Mesenchymal stem cell of the bone marrow (primary cell): ENCODE measurements around a stretch of chr7.

DNA sequence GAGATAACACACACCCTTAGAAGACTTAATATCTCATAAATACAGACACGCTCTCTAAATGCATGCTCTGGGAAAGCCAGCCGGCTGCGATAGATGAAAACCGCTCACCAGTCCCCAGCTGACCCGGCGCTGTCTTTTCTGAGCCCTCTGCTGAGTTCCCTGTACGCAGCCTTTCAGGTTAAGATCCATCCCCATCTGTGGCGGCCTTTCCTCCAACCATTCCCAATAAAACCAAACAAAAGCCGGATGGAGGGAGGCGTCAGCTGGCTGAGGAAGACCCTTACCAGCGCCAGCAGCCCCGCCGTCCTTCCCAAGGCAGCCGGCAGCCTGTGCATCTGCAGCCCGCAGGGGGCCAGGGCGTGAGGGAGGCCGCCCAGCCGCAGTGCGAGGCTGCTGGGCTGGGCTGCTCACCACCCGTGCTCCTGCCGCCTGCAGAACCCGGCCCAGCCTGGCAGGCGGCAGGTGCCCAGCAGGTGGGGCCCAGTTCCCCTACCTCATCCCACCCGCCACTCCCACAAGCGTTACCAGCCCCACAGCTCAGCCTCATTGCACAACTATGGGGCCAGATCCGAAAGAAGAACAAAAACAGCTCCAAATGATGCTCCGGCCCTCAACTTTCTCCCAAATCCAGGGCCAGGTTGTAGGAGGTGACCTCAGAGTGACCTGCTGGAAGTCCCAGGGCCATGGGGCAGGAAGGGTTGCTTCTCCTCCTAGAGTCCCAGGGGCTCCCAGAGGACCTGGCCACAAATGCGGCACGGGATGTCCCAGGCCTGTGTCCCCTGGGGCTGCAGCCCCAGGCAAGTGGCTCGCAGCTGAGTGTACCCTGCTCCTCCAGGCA lies 23.9 kb downstream of the PAPOLB start:
- CAGE, long polyA plus RNA, result no peak

DNA sequence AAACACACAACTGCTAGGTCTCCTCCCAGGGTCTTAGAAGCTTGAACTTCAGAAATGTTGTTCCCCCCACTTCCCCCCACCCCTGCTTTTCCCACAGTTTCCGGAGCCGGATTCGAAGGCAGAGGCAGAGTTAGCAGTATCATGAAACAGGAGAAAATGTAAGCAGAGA lies 1.8 kb downstream of the RADIL start:
- CAGE, long polyA plus RNA, result no peak

- CAGE, long polyA plus RNA, result no peak
Measured at GRCh38 chr7:4999820-5000504, 41.0 kb upstream of the MMD2 start.

DNA sequence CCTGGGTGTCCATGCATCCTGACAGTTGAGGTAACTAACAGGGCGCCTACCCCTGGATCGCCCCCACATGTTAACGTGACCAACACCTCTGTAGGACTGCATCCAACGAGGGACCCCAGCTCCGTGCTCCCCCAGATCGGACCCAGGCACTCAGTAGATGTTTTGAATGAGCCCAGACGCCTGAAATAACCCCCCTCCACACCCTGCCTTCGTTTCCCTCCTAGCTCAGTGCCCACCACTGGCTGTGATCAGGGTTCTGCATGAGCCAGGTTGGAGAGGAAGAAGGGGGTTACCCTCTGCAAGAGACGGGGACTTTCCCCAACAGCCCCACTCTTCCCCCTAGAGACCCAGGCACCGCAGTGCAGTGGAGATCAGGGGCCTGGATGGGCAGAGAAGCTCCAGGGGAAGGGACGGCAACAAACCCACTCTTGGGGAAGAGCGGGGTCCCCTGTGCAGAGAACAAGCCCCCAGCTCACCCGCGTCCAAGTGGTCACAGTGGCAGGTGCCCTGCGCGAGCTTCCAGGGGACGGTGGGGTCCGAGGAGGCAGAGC lies 46.2 kb upstream of the WIPI2 start:
- CAGE, long polyA plus RNA, result no peak

DNA sequence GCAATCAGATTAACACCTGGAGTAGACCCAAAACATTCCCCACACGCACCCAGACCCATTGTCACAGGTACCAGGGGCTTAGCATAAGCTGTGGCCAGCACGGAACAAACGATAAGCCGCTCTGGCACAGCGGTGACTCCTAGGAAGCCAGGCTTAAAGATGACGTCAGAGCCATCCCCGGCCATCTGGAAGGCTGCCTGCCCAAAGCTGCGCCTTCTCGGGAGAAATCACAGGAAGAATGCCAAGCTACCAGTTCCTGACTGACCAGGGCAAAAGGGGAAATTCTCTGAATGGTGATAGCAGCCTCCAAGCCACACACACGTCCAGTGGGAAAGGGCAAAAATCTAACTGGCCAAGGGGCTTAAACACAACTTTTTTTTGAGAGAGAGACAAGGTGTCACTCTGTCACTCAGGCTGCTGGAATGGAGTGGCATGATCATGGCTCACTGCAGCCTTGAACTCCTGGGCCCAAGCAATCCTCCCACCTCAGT lies 12.9 kb upstream of the WIPI2 start:
- CAGE, long polyA plus RNA, result no peak

GRCh38 chr7:5212433-5212972 lies 22.5 kb downstream of the WIPI2 start:
- CAGE, long polyA plus RNA, result no peak

DNA sequence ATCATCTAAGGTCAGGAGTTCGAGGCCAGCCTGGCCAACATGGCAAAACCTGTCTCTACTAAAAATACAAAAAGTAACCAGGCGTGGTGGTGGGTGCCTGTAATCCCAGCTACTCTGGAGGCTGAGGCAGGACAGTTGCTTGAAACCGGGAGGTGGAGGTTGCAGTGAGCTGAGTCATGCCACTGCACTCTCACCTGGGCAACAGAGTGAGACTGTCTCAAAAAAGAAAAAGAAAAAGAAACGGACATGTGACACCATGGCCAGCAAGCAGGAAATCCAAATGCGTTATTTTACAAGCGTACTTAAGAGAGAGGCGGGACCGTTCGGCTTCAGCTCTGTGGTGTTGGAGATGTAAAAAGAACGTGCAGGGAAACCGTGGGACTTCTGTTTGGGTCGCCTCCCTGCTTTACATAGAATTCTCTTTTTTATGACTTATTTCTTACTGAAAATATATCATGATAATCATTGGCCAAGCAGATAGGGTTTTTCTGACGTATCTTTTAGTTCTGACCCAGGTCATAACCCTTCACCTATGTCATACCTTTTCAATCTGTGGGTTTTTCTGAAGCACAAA lies 45.2 kb downstream of the WIPI2 start:
- CAGE, long polyA plus RNA, result no peak

- CAGE, long polyA plus RNA, result no peak
Measured at GRCh38 chr7:5326099-5326702, 43.5 kb downstream of the SLC29A4 start.

GRCh38 chr7:5328257-5328683 lies 45.5 kb downstream of the SLC29A4 start:
- CAGE, long polyA plus RNA, result no peak

DNA sequence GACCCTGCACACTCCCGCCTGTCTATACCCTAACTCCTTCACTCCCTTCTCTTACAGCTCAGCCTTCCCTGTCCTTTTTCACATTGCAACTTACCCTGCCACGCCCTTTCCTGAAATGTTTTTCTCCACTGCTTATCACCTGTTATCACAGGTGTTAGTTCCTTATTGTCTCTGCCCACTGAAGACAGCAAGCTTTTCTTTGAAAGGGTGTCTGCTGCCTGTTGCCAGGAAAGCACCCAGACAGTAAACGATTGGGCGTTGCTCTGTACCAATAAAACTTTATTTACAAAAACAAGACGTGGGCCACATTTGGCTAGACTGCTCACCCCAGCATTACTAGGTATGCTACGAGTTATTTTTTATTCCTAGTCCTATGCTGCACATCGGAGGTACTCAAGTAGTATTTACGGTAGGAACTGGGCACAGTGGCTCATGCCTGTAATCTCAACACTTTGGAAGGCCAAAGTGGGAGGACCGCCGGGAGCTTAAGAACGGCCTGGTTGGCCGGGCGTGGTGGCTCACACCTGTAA lies 22.2 kb downstream of the TNRC18 start:
- CAGE, long polyA plus RNA, result no peak

- CAGE, long polyA plus RNA, result no peak
Measured at GRCh38 chr7:5429546-5430557, 6.2 kb upstream of the TNRC18 start.

DNA sequence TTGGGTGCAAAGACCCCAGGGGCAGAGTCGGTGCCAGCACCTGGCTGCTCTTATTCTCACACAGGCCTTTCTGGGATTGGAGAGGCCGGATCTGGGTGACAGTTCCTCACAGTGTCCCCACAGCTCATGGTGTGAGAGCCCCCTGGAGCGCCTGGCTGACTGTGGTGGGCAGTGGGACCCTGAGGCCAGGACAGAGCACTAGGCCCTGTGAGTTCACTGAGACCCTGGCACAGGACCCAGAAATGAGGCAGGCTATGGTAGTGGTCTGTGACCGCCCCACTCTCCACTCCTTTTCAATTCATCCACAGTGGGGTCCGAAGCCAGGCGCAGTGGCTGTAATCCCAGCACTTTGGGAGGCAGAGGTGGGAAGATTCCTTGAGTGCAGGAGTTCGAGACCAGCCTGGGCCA lies 5.9 kb upstream of the FBXL18 start:
- CAGE, long polyA plus RNA, result no peak

- CAGE, long polyA plus RNA, result no peak
Measured at GRCh38 chr7:5527179-5527579, 3.2 kb downstream of the ACTB start.

GRCh38 chr7:5591366-5591960 lies 1.2 kb upstream of the FSCN1 start:
- CAGE, long polyA plus RNA, result no peak

DNA sequence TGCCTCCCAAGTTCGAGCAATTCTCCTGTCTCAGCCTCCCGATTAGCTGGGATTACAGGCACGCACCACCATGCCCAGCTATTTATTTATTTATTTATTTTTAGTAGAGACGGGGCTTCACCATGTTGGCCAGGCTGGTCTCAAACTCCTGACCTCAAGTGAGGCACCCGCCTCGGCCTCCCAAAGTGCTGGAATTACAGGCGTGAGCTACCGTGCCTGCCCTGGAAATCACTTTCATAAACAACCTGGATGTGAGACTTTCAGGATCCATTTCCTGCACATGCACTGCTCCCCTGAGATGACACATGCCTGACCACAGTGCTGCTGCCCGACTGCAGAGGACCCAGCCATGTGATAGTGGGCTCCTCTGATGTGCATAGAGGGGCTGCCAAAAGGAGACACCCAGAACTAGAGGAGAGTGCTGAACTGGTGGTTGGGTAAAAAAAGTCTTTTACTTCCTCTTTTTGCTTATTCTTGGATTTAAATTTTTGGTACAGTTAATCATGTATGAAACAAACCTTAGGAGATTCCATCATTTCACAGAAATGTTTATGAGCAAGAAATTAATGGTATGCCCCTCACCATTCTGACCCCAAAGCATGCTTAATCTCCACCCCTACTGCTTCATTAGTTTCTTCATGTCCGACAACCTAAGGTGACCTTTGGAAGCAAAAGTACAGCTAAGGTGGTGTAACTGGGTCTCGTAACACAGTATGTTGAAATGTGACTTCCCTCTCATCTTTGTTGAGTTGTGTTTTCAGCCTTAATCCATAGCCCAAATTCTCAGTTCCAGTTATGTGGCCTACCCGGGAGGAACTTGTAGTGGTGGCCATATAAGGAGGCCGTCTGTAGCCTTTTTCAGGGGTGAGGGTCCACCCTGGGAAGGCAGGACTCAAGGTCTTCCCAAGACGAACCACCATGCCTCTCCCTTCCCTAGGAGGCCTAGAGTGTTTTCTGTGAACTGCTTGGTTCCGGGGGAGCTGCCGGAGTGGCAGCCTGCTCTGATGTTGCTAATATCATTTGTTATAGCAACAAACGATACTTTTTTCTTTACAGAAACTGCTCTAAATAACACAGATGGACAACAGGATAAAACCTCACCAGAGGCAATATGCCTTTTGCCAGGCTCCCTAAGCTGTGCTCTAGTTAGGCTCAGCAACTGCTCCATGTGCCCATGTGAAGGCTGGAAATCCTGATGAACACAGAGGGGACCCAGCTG lies 77.8 kb downstream of the FSCN1 start:
- CAGE, long polyA plus RNA, result no peak

DNA sequence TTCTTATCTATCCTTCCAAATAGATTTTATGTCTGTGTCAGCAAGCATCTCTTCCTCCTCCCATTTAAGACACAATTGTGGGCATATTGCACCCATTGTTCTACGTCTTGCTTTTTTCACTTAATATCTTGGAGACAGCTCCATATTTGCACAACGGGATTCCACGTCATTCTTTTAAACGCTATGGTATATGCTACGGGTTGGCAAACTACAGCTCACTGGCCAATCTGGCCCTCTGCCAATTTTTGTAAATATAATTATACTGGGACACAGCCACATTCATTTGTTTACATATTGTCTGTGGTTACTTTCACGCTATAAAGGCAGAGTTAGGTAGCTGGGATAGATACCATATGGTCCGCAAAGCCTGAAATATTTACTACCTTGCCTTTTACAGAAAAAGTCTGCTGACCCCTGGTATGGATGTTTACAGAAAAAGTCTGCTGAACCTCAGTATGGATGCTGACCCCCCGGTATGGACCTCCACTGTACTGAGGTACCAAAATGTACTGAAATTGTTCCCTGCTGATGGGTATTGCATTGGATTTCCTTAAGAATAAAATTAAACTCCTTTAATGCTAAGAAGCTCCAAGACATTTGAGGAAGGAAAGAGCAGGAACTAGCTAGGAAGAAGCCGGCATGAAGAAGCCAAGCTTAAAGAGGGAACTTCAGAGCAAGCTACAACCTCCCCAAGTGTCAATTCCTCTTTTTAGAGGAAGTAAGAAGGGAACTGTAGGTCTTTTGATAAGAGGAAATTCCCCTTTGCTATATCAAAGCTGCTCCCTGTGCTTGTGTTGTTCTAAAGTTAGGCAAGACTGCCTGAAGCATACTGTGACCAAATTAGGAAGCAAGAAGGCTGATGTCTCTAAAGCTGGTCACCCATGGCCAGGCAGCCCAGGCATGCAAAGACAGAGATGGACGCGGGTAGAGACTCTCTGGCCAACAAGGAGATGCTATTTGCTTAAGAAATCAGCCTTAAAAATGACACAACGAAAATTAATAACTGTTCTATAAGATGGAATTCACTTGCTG lies 88.2 kb downstream of the RNF216 start:
- CAGE, long polyA plus RNA, result no peak

DNA sequence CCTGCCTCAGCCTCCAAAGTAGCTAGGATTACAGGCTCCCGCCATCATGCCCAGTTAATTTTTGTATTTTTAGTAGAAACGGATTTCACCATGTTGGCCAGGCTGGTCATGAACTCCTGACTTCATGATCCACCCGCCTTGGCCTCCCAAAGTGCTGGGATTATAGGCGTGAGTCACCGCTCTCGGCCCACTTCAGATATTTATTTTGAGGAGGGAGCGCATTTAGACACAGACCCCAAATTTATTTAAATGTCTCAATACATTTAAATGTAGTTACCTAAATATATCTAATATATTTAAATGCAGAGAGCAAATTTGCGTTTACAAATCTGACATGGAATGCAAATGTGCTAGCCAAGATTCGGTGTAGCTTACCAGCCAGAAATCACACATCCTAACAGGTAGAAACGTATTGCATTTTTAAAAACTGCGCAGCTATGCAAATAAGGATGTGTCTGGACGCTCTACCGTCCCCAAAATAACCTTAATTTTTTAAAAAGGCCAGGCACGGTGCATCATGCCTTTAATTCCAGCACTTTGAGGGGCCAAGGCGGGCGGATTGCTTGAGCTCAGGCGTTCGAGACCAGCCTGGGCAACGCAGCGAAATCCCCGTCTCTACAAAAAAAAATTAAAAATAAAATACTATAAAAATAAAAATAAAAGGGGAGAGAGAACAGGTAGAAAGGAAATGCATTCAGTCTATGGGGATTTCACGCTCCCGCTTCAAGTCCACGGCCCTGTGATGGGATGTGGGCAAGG lies 701 bp downstream of the PMS2 start:
- CAGE, long polyA plus RNA, result no peak

DNA sequence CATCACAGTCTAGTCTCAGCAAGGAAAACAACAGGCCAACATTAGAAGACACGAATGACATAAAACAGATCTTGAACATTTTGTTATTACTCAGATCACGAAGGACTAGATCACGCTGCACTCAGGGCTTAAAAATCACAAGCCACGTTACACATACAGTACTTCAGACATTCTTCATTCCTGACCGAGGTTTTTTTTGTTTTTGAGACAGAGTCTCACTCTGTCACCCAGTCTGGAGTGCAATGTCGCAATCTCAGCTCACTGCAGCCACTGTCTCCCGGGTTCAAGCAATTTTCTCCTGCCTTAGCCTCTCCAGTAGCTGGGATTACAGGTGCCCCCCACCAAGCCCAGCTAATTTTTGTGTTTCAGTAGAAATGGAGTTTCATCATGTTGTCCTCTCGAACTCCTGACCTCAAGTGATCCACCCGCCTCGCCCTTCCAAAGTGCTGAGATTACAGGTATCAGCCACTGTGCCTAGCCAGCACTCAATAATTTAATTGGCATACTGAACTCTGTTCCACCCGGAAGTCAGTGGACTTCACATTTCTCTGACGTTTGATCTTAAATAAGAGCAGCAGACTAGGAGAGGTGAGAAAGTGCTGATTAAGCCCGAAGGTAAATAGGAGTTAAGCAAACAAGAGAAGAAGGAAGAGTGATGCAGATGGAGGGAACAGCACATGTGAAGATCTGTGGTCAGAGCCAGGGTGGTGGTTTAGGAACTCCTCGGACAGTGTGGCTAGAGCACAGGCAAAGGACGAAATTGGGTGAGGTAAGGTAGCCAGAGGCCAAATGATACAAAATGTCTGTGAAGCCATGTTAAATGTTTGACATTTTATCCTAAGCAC lies 3.5 kb downstream of the AIMP2 start:
- CAGE, long polyA plus RNA, result no peak

GRCh38 chr7:6170581-6171099 lies 65.9 kb downstream of the USP42 start:
- CAGE, long polyA plus RNA, result no peak

GRCh38 chr7:6221310-6221725 lies 51.1 kb downstream of the CYTH3 start:
- CAGE, long polyA plus RNA, result no peak